ENCODE measurements around a stretch of chr9.

DNA sequence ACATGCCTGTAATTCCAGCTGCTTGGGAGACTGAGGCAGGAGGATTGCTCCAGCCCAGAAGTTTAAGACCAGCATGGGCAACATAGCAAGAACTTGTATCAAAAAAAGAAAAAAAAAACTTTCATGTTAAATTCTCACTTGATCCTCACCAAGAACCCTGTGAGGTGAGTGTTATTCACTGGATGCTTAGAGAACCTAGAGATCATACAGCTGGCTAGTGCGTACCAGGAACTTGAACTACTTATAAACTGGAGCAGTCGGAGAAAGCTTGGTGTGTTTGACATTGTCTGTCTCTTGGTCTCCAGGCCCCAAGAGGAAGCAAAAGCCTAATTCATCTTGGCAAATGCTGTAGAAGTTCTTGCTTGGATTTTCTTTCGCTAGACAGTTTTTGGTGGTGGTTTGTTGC, 18.1 kb downstream of the TJP2 start:
- PRO-cap = no peak

DNA sequence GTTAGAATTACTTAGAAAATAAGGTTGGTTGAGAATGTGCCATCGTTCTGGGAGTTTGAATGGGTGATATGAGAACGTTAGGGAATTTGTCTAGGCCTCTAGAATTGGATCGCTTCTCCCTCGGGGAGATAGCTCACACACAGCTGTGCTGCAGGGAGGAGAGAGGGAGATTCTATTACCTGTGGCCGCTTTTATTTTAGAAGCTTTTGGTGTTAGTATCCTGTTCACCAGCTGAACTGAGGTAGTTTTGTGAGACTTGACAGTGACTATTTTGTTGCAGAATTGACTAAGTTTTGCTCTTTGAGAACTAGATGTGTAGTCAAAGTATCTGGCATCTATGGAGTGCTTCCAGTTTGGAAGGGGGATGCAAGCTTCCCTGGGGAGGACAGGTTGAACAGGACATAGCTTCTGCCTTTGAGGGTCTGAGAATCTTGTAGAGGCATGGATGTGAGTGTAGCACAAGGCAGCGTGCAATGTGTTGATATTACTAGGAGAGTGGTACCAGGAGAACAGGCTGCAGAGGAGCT, 73.2 kb downstream of the TJP2 start:
- PRO-cap = no peak

DNA sequence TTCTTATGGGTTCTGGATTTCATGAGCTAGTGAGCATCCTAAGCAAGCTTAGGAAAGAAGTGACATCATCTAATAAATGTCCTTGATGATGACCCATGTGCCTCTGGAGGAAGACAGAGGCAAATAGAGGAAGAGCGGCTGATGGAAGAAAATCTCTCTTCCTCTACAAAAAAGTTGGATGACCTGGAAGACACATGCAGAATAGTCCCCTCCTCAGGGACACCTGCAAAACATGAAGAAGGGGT, 149.5 kb downstream of the APBA1 start:
- PRO-cap = no peak

GRCh38 chr9:69671262-69671685, 897 bp downstream of the APBA1 start:
- PRO-cap = no peak

DNA sequence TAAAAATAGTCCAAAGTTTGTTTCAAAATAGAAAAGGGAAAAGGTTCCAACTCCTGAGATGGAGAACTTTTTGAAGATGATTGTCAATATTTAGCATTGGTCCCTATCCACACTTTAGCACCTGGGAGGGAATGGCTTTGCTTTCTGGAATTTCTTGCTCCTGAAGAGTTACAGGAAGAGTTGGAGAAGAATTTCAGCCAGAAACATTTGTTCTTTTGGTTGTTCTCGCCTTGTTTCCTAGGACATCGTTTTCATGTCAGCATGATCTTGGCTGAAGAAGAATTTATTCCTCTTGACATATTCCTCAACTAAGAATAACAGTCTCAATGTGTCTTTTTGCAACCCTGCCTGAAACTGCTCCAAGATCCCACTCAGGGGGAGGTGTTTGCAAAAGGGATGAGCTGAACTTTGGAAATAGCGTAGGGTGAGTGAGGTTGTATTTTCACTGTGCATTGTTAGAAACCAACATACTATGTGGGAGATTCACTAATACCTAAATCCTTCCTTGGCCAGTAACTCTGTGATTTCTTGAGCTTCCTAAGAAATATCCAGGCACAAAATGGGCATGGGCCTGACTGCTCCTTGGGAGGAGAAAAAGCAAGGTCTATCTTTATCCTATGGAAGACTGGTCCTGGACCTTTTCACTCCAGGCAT, 26.1 kb downstream of the MAMDC2 start:
- PRO-cap = no peak

DNA sequence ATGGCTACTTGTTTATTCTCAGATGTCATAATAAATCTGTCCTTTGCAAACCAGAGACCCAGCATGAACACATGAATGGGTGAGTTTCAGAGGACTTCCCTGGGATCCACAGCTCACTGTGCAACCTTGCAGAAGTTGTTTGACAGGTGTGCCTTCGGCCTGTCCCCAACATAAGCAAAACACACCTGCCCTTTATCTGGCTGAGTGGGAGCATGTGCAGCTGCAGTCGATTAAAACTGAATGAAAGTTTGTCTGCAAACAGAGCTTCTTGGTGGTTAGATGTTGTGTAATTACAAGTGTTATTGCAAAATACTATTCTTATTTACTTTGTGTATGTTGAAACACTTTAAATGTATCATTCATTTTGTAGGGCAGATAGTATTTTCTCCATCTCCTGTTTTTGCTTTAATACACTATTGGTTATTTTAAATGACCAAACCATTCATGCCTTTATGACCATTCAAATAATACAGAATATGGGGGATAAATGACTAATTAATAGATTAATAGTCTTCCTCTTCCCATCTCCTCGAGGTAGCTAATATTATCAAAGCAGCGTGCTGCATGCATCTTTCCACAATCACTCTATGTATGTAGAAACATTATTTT, 36.1 kb downstream of the MAMDC2 start:
- PRO-cap = no peak

- PRO-cap = no peak
Observed at GRCh38 chr9:70111573-70112075, 68.0 kb downstream of the MAMDC2 start.

DNA sequence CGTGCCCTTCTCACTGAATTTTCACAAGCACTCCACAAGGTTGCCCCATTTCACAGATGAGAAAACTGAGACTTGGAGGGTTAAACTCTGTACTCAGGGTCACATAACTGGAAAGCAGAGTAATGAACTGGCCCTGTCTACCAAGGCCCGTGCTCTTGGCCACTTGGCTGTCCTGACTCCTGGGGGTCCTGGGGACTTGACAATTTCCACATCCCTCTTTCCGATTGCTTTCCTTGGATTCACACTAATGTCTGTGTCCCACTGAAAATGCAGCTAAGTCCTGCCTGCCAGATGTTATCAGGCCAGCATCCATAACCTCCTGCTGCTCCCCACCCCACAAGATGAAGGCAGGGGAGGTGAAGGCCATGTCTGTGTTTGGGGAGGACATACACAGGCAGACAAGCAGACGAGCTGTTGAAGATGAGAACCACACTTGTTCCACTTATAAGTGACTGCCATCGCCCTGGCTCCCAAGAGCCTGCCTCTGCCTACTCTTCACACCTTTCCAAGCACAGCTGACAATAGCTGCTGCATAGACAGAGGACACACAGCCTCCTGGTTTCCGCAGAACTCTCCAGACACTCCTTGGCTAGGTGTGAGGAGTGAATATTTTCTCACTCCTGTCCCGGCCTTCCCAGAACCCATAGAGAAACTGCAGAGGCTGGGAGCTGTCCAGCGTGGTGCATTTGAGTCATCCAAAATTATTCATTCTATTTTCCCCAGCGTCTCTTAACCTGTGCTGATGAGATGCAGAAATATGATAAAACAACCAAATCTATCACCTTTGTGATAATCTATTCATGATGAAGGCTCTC, 24.9 kb downstream of the KLF9 start:
- PRO-cap = no peak

- PRO-cap = no peak
Observed at GRCh38 chr9:70409392-70409669, 5.1 kb downstream of the KLF9 start.

DNA sequence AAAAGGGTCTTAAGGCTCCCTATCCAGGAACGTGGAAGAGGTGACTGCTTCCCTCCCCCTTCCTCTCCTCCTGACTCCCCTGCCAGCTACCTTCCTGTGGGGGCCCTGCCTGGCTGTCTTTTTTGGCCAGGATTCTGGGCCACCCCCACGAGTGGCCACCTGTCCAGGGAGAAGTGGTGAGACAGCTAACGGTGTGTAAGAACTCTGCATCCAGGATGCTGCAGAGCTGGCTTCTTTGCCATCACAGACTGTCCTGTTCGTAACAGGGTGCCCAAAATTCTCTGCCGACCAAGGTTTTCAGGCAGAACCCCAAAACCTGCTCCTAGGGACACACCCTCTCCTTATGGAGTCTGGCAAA, 6.6 kb upstream of the KLF9 start:
- PRO-cap = no peak

DNA sequence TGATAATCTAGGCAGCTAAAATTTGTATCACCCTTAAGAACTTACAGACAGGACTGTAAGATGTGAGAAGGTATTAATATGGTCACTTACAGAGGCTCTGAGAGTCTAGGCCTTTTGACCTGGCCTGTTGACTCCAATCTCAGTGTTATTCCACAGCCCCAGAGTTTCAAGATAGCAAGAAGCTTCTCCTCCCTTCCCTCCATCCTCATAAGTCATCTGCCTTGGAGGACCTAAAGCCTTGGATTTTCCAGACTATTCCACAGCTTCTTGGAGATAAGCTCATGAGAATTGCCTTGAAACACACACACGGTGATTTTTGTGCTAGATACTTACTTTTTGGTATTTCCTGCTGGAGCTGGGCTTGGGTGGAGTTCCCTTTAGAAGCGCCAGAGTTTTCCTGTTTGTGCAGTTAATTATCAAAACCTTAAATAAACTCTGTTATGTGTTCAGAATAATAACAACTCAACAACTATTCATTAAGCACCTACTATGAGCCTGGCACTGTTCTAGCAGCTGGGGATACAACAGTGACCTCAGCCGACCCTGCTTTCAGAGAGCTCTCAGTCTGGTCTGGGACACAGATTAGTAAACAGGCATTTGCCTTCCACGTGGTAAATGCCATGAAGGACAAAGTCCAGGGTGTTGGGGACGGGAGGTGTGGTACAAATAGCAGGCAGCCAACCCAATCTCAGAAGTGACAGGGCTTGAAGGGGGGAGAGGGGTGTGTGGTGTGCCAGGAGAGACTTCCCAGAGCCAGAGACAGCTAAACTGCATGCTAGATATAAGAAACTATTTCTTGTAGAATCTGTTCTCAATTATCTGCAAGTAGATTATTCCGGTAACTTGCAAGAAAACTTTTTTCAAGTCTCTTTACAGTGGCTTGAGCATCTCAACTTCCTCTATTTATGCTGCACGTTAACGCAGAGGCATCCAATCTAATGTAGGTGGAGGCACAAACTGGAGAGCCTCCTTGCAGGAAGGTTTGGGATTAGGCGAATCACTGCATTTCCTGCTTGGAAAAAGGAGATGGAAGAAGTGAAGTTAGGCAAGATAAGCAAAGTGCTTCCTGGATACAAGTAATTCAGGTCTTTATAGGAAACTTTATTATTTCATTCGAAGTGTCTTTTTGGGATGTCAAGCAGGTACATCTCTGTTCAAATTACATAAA, 55.9 kb upstream of the KLF9 start:
- PRO-cap = no peak

DNA sequence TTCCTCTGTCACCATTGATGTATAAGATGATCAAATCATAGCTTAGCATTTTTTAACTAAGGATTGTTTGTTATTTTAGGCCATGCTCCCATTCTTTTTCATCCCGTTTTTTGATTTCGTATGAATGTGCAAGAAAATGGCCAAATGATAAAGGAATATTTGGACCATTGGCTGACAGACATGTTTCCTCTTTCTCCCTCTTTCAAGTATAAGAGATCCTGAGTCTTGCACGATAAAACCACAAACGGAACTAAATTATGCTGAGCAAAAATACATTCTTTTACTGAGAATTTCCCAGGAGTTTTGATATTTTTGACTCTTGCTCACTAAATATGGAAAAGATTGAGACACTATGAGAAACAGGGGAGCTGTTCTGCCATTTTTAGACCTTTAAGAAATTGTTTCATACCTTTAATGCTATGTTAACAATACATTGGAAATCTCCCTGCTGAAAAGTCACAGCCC, 90.4 kb upstream of the KLF9 start:
- PRO-cap = no peak

- PRO-cap = no peak
Observed at GRCh38 chr9:71646984-71647589, 121.2 kb downstream of the CEMIP2 start.

- PRO-cap = no peak
Observed at GRCh38 chr9:71697260-71697611, 71.1 kb downstream of the CEMIP2 start.

- PRO-cap = no peak
Observed at GRCh38 chr9:71713806-71714446, 54.4 kb downstream of the CEMIP2 start.

DNA sequence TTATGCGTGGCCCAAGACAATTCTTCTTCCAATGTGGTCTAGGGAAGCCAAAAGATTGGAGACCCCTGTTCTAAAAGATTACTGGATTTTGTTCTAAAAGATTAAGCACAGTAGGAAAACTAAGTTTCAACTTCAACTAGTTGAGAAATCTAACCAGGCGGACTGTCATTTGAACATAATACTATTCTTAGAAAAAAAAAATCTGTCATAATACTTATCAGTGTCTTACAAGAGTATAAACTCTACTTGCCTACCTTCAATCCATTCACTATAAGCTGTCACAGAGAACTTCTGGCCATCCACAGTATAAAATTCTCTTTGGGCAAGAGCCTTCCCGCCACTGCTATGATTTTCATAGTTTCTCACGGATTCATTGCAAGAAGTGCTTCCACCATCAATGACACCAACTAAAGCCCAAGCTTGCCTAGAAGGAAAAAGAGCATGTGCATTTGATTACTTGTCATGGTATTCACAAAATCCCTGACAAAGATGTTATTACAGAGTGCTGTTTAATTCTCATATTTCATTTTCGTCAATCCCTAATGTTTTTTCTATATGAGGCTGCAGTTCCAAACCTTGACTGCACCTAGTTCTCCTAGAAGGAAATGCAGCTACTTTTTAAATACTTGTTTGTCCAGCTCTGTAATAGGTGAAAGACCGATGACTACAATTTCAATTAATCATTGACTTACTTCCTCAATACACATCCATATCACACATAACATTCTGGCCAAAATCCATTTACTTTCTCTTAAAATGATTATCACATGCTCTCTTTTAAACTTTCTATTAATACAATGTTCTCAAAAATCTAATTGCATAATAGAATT, 28.3 kb downstream of the CEMIP2 start:
- PRO-cap = unidirectional peak, minus-strand start at position 582 of the sequence

DNA sequence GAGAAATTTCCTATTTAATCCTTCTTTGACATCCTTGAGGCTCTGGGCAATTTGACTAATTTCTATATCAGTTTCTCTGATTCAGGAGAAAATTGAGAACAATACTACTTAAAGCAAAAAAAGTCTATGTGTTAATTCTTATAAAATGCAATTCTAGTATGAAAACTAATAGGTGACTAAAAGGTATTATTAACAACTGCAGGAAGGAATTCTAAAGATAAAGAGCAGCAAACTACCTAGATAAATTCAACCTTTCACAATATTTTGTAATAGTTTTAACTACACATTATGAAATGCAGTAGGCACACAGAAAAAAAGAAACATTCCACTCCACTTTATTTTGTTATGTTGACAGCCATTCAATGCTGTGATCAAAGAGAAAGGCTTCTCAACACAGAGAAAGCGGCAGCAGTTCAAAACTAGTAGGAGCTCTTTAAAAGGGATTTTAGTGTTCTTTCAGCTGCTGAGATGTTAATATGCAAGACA, 11.7 kb downstream of the CEMIP2 start:
- PRO-cap = no peak

DNA sequence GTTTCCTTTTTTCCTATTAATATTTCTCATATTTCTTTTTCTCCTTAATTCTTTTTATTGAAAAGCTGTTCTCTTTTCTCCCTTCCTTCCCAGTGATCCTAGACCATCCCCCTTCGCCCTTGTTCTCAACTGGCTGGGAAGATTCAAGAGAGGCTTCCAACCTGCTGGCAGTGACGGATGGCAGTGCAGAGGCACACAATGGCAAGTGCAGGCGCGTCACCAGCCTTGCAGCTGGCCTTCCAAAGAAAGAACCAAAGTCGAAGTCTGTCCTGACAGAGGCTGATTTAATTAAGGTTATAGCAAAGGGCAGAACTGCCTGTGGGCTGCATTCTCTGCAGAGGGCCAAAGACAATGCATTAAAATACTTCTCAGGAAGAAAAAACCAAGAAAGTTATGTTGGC, 7.4 kb downstream of the CEMIP2 start:
- PRO-cap = no peak

DNA sequence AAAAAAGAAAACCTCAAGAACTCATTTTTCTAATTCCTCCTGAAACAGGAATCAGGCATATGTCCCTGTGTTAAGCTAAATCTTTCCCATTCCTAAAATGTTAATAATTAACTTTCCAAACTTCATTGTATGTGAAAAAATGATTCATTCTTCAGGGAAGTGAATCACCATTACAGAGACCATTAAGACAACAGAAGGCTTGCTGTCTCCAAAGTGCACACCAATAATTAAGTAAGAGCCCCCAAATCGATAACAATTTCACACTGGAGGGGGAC, 5.3 kb downstream of the CEMIP2 start:
- PRO-cap = no peak

DNA sequence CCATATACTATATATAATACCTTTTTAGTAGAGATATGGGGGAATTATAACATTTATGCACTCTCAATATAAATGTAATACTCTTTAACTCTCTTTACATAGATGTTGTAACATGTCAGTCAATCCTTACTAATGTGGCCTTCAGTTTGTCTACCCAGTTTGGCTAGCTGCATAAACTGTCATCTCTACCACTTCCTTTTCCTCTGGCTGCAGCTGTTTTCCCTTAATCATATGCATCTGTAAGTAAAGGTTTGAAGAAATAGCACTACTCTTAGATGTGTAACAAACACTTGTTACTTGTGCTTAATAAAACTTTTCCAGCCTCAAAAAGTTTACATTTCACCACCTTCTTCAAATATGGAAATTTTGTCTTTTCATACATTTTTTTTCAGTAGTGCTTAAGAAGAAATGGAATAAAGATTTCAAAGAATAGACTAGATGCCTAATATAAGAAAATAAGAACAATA, 13.3 kb downstream of the ABHD17B start:
- PRO-cap = no peak

Measured in vermiform appendix (tissue), 1 donor.